Epidermal melanocyte (primary cell): ENCODE results near the gene LHFPL3.

GRCh38 chr7:102914388-102915576, 2.0 kb downstream of the LRRC17 start:
- RRBS: no CpG with 5 or more reads among the region's 13 CpGs

GRCh38 chr7:103086318-103087069, 11.6 kb downstream of the ARMC10 start:
- RRBS: no CpG with 5 or more reads among the region's 5 CpGs

- RRBS: no CpG with 5 or more reads among the region's 7 CpGs
Measured at GRCh38 chr7:103101064-103101918, 26.4 kb downstream of the ARMC10 start.

- RRBS: no CpG with 5 or more reads among the region's 14 CpGs
Measured at GRCh38 chr7:103106226-103106917, 31.4 kb downstream of the ARMC10 start.

DNA sequence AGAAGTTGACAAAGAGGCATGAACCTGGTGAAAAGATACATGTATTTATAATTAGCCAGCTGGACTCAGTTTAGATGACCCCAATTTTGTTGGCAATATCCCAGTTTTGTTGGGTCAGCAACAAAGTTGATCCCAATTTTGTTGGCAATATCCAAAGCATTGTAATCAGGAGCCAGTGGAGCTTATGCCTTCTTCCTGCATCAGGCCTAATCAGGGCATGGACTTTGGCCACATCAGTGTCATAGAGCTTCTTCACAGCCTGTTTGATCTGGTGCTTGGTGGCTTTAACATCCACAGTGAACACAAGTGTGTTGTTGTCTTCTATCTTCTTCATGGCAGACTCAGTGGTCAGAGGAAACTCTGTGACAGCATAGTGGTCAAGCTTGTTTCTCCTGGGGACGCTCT, 3.0 kb upstream of the NAPEPLD start:
- RRBS: no CpG with 5 or more reads among the region's 1 CpG

DNA sequence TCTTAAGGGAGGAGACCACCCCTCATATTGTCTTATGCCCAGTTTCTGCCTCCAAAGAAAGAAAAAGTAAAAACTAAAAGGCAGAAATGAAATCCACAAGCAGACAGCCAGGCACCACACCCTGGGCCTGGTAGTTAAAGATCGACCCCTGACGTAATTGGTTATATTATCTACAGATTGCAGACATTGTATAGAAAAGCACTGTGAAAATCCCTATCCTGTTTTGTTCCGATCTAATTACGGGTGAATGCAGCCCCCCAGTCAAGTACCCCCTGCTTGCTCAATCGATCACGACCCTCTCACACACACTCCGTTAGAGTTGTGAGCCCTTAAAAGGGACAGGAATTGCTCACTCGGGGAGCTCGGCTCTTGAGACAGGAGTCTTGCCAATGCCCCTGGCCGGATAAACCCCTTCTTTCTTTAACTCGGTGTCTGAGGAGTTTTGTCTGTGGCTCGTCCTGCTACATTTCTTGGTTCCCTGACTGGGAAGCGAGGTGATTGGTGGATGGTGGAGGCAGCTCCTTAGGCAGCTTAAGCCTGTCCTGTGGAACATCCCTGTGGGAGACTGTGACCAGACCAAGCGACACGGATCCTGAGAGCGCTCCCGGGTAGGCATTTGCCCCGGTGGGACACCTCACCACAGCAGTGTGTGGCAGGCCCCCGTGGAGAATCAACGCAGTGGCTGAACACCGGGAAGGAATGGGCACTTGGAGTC, 3.6 kb upstream of the NAPEPLD start:
- RRBS: no CpG with 5 or more reads among the region's 21 CpGs

DNA sequence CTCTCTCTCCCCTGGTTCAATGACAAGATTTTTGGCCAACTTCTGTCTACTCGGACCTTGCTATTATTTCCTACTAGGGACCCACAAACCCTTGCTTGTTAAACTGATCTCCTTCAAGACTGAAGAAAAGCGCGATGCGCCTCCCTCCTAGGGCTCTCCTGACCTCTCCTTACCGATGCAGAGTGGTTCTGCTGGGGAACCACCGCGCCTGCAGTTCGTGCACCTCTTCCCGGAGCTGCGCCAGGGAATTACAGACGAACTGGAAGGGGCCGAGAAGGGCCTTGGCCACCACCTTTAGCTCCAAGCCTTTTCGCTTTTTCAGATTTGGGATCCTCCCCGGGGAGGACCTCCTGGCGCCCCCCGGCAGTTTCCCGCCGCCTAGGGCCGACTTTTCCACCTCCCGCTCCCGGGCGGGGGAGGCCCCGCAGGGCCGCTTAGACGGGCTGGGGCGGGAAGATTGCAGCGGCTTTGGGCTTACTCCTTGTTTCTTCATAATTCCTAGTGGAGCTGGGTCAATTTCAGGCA, 17.5 kb upstream of the PMPCB start:
- RRBS: 4% methylated on average over 4 of the region's 27 CpGs

DNA sequence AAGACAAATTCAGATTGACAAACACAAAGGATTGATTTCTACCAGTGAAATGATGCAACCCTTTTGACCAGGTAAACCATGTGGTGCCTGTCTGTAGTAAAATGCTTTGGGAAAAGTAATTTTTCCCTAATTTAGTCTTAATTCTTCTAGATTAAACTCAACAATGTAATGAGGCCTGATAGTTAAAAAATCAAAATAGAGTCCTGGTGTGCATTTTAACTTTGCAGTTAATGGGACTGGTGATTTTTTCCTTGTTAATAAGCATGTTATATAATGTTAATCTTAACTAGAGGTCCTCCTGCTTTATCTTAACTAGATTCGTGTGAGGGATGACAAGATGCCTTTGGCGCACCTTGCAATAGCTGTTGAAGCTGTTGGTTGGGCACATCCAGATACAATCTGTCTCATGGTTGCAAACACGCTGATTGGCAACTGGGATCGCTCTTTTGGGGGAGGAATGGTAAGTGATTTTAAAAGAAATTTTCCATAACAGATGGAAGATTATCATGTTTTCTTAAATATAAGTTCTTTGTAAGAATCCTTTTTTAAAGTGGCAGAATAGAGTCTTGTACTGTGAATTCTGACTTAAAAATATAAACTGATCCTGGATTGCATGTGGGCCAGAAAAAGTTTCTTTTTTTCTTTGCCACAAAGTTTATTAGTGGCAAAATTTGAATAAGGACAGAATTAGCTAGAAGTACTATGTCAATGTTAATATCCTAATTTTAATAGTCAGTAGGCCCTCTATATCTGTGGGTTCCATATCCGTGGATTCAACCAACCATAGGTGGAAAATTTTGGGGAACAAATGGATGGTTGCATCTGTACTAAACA, 11.6 kb downstream of the PMPCB start:
- RRBS: no CpG with 5 or more reads among the region's 5 CpGs

DNA sequence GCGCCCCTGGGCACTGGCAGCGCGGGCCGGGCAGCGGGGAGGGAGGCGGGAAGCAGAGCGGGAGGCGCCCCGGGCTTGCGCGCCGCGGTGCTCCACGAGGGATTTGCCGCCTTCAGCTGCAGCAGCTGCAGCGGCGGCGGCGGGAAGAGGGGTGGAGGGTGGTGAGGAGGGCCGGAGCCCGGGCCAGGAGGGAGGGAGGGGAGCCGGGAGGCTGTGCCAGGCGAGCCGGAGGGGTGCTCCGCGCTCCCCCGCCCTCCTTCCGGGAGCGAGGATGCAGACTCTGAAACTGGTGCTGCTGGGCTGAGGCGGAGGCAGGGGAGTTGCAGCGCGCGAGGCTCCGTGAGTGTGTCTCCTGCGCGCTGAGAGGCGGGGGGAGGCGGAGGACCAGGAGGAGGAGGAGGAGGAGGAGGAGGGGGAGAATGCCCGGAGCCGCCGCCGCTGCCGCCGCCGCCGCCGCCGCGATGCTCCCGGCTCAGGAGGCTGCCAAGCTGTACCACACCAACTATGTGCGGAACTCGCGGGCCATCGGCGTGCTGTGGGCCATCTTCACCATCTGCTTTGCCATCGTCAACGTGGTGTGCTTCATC, at the start of gene LHFPL3:
Gene LHFPL3 (plus strand): TSS at position 243 of the 587 bp plus-strand sequence.
- RRBS: 2% methylated on average over 23 of the region's 57 CpGs

DNA sequence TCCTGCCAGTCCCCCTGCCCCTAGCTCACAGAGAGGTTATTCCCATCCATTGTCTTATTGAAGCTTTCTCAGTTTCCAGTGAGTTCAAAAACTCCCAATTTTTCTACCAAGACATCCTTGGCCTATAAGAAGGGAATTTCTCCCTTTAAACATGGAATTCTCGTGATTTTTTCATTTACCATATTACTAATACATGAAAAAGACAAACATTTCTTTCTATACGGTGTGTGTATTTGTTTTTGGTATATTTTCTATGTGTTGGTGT, 142.5 kb downstream of the LHFPL3 start:
- RRBS: no CpG with 5 or more reads among the region's 2 CpGs

DNA sequence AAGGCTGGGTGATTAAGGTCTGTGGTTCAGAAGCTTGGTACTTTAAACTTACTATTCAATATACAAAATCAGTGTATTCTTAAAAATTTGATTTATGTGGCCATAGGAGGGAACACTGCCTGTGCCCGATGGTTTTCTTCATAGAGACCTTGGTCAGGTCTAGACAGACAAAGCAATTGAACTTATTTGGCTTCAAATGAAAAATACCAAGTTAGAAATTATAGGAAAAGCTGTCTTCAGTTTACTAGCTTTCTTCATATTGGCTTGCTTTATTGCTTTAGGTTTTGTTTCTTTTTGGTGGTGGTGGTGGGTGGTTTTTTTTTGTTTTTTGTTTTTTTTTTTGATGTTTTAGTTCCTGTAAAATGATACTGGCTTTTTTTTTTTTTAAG, 3.1 kb downstream of the KMT2E start:
- RRBS: no CpG with 5 or more reads among the region's 1 CpG

GRCh38 chr7:105073344-105073963, 59.4 kb downstream of the KMT2E start:
- RRBS: no CpG with 5 or more reads among the region's 5 CpGs

DNA sequence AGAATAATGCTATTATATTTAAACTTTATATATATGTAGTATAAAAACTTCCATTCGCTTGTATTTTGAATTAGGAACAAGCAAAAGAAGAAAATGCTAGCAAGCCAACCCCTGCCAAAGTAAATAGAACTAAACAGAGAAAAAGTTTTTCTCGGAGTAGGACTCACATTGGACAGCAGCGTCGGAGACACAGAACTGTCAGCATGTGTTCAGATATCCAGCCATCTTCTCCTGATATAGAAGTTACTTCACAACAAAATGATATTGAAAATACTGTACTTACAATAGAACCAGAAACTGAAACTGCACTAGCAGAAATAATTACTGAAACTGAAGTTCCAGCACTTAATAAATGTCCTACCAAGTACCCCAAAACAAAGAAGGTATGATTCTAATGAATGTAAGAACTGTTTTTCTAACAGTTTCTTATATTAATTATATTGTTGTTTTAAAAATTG, 87.8 kb downstream of the KMT2E start:
- RRBS: no CpG with 5 or more reads among the region's 4 CpGs

GRCh38 chr7:105225169-105225657, 163.5 kb downstream of the SRPK2 start:
- RRBS: no CpG with 5 or more reads among the region's 2 CpGs

- RRBS: no CpG with 5 or more reads among the region's 1 CpG
Measured at GRCh38 chr7:105268178-105268490, 120.6 kb downstream of the SRPK2 start.

- RRBS: 70% methylated on average over 7 of the region's 16 CpGs
Measured at GRCh38 chr7:105583292-105583504, 1.9 kb upstream of the EFCAB10 start.

GRCh38 chr7:105675711-105676674, 94.7 kb upstream of the EFCAB10 start:
- RRBS: no CpG with 5 or more reads among the region's 13 CpGs

GRCh38 chr7:105678754-105679582, 97.7 kb upstream of the EFCAB10 start:
- RRBS: no CpG with 5 or more reads among the region's 26 CpGs

- RRBS: no CpG with 5 or more reads among the region's 7 CpGs
Measured at GRCh38 chr7:105894493-105895378, 18.3 kb upstream of the ATXN7L1 start.